ENCODE data around the gene XDH.

- RRBS, result no CpG with 5 or more reads among the region's 12 CpGs
Measured at GRCh38 chr2:29010844-29011540, 29.9 kb downstream of the TOGARAM2 start.

DNA sequence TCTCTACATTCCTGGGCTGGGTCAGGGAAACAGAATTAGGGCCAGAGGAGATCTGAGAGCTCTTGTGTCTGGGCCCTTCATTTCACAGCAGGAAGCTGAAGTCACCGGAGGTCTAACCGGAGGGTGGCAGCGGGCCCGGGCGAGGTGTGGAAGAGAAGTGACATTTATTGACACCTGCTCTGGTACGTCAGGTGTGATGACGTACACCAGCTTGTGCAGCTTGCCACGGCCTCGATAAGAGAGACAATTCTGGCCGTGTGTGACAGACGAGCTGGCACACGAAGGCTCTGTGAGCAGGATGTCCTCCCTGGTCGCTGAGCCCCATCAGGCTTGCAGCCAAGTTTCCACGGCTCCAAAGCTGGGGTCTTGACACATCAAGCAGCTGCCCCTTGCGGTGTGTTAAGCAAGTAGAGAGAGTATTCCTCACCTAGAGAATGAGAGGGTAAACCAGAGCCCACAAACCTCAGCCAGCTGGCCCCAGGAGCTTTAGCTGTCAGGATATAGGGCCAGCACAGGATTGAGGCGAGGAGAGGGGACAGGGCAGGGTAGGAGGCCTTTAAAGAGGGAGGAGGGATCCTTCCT lies 30.5 kb downstream of the TOGARAM2 start:
- RRBS, result no CpG with 5 or more reads among the region's 16 CpGs

DNA sequence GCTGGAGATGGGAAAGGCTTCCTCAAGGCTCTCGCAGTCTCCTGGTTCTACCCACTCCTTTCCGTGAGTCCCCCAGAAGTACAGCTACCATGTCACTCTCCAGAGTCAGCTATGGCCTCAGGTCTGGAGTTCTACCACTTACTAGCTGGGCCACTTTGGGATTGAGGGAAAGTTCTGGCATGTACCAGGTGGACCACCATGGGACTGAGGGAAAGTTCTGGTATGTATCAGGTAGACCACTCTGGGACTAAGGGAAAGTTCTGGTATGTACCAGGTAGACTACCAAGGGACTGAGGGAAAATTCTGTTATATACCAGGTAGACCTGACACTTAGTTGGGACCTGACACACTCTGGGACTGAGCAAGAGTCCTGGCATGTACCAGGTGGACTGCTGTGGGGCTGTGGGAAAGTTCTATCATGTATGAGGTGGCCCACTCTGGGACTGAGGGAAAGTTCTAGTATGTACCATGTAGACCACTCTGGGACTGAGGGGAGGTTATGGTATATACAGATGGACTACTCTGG lies 164.6 kb downstream of the CLIP4 start:
- RRBS, result no CpG with 5 or more reads among the region's 2 CpGs

DNA sequence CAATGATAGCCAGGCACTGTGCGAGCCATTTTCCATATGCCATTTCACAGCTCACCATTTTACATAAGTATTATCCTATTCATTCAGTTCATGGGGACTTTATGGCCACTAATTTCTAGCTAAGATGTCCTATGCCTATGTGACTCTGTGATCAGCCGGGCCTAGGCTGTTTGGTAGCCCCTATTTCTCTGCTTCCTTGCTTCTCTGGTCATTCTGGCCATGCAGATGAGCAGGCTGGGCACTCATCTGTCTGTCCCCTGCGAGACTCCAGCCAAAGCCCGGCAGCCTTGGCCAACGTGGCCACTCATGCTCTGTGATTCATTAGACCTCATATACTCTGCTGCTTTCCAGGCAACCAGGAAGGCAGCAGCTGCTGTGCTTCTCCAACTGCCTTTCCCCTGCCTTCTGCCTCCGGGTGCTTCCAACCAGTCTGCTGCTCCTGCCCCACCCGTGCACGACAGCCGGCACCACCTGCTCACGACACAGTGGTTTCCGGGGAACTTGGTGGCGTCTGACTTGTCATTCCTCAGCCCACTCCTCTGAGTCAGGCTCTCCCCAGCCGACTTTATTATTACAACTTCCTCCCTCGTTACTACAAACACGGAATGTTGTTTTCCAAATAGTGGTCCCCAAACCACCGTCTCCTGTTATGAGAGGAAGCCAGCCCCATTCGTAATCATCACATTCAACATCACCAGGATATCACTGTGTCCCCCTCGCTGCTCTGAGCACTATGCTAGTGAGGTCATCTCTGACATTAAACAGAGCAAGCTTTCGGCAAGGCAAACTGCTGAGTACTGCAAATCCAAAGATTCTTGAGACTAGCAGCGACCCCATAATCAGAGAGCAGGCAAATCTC lies 392.5 kb downstream of the ALK start:
- RRBS, result 2% methylated on average over 4 of the region's 20 CpGs

DNA sequence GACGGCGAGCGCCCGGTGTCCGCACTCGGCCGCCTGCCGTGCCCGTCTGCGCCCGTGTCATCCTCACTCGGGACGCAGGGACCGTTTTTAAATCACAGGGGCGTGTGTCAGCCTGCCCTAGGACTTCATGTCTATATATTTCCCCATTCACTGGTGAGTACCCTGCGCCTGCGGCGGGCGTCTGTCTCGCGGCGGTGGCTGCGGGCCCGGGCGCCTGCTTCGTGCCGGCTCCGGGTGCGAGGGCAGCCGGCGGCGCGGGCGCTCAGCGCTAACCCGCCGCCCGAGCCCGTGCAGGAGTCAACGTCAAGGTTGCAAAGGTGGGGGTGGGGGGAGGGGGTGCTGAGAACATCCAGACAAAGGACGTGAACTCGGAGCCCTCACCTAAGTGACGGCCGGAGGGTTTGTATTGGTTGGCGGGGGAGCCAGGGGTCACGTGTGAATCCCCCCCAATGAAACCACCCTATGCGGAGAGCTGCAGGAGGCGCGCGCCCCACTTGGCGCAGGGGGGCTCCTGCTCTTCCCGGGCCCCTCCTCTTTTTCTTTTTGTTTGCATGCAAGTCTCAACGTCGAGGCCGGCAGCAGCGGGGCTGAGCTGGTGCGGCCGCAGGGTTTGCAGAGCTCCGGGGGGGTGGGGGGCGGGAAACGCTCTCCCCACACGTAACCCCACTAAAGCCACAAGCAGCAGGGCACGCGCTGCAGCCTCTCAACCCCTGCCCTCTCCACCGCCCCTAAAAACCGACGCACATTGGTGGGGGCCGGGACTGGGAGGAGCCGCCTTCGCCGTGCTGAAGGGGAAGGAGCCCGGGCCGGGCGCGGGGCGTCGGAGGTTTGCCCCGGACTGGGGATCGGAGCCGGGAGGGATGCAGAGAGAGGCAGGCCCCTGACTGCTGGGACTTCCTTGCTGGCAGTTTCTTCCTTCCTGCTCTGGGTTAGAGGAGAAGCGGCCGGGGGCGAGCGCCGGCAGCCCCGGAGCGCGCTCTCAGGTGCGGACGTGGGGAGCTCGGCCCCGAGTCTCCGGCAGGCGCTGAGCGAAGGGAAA lies 597 bp downstream of the LBH start:
- RRBS, result 2% methylated on average over 27 of the region's 95 CpGs

DNA sequence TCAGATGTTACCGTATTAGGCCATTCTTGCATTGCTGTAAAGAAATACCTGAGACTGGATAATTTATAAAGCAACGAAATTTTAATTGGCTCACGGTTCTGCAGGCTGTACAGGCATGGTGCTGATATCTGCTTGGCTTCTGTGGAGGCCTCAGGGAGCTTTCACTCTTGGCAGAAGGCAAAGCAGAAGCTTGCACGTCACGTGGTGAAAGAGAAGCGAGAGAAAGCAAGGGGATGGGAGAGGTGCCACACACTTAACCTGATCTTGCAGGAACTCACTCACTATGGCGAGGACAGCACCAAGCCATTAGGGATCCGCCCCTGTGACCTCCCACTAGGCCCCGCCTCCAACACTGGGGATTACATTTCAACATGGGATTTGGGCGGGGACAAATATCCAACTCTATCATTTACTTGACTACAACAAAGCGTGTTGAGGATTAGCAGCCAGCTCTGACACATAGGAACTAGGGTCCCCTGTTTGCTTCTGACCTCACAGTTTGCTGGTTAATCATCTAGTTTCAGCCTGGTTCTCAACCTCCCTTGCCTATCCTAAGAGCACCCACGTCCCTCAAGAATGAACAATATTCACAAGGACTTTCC lies 35.8 kb downstream of the LBH start:
- RRBS, result no CpG with 5 or more reads among the region's 12 CpGs

DNA sequence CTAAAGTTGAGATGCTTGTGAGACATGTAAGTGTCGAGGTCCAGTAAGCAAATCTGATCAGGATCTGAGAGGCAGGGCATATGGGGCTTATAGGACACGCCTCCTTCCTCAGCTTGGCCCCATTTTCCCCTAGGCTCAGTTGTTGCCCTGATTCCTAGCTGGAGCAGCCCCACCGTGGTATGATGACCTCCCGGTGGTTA lies 107.9 kb downstream of the LBH start:
- RRBS, result no CpG with 5 or more reads among the region's 4 CpGs

GRCh38 chr2:30421431-30422015 lies 25.5 kb upstream of the LCLAT1 start:
- RRBS, result no CpG with 5 or more reads among the region's 3 CpGs

- RRBS, result no CpG with 5 or more reads among the region's 10 CpGs
Measured at GRCh38 chr2:31414060-31415317, at the start of gene XDH. Gene XDH (minus strand): TSS chr2:31414742.

DNA sequence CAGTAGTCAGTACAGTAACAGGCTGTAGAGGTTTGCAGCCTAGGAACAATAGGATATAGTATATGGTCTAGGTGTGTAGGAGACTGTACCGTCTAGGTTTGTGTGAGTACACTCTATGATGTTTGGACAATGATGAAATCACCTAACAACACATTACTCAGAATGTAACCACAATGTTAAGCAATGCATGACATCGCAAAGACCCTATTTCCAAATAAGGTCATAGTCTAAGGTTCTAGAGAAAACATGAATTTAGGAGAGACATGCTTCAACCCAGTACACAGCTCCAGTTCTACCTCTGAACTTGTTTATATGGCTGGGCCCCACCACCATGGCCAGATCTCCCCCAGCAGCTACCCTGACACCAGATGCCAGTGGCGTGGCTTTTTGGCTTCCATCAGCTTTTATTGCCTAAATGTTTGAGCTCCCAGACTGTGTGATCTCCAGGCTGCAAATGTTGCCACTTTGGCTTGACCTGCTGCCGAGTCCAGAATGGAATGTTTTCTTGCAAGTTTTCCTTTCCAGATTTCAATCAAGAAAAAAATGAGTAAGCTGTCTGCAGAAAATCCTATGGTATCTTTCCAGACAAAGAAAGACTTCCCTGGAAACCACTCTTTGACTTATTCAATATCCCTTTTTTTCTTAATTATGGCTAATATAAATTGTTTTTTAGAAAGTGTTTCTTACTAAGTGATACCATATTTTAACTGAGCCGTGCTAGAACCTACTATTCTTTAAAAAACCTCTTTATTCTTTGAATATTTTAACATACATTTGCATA lies 21.8 kb downstream of the SRD5A2 start:
- RRBS, result no CpG with 5 or more reads among the region's 5 CpGs

GRCh38 chr2:31675726-31676145 lies 95.0 kb upstream of the SRD5A2 start:
- RRBS, result no CpG with 5 or more reads among the region's 4 CpGs

DNA sequence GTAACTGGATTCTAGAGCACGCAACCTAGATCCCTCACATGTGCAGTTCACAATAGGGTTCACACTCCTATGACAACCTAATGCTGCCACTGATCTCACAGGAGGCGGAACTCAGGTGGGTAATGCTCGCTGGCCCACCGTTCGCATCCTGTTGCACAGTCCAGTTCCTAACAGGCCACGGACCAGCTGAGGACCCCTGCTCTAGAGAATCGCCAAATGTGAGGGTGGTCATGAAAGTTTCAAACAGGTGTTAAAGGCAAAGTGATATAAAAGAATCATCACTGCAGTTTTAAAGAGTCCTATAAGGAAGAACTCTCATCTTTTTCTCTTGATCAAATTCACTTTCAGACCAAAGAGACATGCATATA lies 106.3 kb downstream of the MEMO1 start:
- RRBS, result no CpG with 5 or more reads among the region's 7 CpGs

GRCh38 chr2:31980595-31981067 lies 30.2 kb downstream of the MEMO1 start:
- RRBS, result no CpG with 5 or more reads among the region's 6 CpGs

- RRBS, result no CpG with 5 or more reads among the region's 4 CpGs
Measured at GRCh38 chr2:32428199-32428626, 71.4 kb downstream of the BIRC6 start.

DNA sequence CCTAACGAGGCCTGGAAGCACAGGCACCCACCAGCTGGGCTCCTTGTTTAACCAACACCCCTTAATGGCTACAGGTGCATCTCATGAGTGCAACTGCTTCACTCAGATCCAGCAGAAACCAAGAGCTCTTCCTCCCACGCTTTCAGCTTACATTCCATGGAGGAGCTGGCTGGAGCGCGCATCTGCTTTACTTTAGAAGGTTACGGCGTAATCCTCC lies 174.6 kb downstream of the LTBP1 start:
- RRBS, result no CpG with 5 or more reads among the region's 6 CpGs

- RRBS, result no CpG with 5 or more reads among the region's 4 CpGs
Measured at GRCh38 chr2:33158491-33159177, 211.9 kb downstream of the LTBP1 start.

DNA sequence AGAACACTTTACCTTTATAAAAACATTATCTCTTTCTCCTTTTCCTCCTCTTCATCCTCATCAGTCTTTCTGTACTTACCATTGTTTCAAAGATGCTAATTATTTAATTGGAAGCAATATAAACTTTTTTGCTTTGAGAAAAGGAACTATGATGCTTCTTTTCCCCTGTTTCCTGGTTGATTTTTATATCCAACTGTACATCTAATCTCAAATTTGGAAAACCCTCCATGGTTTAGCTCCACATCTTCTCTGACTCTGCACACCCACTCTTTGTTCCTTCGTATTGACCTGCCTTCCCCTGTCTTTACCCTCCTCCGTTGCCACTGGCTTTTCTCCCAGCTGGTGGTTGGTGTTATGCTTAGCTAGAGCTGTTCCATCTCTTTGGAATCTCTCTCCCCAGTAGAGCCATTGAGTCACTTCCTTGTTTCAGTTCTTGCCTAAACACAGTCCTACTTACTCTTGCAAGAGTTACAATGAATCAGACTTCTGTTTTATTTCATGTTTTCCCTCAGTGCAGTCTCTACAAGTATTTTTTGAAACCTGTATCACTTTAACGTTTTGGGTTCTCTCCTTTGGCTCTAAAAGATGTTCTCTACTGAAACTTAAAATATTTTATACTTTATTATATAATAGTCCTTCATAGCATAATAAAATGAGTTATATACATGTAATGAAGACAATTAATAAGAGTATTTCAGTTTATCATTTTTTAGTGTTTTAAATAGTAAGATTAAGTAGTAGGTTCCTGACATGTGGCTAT lies 263.9 kb downstream of the LTBP1 start:
- RRBS, result no CpG with 5 or more reads among the region's 3 CpGs

DNA sequence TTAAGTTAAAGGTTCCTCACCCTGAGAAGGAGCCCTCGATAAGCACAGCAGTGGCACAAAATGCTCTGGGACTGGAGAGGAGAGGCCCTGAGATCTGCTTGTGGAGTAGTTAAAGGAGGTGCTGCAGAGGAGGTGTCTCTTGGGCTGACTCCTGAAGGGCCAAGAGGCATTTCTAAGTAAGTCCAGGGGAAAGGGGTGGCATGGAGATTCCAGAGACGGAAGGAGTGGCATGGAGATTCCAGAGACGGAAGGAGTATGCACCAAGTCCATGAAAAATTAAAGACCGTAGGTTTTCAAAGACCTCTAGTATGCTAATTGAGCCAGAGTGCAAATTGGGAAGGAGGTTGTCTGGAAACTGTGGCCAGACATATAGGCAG lies 137.9 kb upstream of the RASGRP3 start:
- RRBS, result no CpG with 5 or more reads among the region's 4 CpGs